Neural cell (in vitro differentiated cells): ENCODE data around the genes BRI3 and ARPC1A.

DNA sequence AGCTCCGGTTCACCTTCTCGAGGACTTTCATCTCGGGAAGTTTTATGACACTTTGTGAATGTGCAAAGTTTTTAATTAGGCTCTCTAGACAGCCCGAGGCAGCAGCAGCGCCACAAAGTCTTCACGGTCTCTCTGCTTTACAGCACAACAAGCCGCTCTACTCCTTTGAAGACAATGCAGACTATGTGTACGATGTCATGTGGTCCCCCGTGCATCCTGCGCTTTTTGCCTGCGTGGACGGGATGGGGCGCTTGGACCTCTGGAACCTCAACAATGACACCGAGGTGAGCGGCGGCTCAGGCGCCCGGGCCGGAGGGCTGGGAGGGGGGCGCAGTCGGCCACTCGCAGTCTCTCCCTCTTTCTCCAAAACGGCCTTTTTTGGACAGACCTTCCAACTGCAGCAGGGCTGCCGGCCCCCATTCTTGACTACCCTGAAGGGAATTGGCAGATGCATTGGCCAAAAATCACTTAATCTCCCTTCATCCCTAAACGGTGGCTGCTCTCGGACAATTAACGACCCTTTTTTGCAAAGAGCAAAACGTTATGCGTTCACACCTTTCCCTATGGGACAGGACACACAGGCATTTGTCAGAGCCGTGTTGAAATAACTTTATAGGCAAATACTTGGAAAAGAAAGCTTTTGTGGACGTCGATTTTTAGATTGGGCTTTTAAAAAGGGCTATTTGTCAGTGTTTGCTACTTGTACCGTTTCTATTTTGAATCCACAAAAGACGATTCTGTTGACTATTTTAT, 245.8 kb downstream of the SLC25A13 start:
- RAMPAGE, long total RNA = start-site peak on the plus strand centred at position 220 of the sequence, 101 bp wide, 991 and 918 reads in 2 replicates

- RAMPAGE, long total RNA = no peak
Measured at GRCh38 chr7:96314252-96315045, 7.4 kb downstream of the SLC25A13 start.

- RAMPAGE, long total RNA = no peak
Measured at GRCh38 chr7:96331182-96331828, 9.4 kb upstream of the SLC25A13 start.

DNA sequence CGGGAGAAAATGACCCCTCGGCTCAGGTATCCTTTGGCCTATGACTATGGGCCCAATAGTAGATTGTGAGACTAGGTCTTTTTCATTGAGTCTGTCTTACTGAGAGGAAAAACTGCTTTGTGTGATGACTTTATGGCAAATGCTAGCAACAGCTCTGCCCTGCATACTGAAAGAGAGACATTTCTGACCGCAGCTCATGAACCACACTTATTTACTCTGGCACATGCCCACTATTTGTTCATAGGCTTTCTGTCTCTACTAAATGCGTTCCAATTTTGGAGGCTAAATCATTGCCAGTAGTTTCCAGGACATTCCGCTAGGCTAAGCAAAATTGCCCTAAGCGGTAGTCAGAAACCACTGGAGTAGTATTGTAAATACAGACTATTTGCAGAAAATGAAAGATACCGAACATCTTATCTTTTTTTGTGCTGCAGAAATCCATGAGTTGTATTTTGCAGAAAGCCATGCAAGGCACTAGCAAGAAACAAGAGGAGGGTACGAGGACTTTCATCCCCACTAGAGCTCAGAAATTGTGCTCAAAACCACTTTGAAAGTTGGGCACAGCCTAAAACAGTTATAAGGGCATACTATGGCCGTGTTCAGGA, 55.5 kb upstream of the DLX6 start:
- RAMPAGE, long total RNA = no peak

DNA sequence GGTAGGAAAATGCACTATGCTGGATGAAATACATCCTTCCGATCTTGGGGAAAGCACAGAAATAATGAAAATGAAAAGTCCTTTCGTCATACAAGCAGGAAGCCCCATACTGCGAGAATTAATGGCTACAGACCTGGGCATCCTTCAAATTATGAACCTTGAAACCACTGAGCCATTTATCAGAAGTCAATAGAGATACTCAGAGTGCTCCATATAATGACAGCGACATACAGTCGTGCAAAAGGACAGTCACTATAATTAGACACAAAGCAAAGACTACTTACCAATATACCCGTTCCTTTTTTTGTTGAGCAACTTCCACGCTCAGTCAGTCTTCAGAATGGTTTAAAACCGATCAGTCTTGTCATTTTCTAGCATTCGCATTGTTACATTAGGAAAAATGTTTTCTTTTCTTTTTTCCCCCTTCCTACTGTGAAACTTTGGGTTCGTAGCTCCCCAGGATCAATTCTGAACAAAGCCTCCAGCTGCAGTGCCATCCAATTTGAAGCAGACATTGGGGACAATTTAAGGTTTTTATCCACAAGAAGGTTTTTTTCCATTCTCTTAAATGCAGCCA, 6.3 kb downstream of the DLX6 start:
- RAMPAGE, long total RNA = start-site peak on the minus strand centred at position 506 of the sequence, 74 bp wide, 526 and 759 reads in 2 replicates

DNA sequence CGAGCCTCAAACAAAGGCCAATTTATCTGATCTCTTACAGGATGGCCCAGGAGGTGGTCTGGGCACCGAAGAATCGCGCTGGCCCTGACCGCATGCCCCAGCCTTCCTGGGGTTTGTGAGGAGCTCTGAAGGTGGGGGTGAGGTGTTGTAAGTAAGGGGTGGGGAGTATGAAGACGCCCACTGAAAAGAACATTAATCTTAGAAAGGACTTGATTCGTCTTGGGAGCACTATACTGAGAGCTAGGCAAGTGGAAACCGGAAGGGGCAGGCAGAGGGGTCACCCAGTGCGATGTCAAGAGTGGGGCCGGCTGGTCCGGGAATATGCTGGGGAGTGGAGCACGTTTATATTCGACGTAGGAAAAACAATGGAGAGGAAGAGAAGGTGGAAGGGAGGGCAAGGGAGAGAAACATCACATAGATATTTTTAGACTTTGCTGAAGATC, 7.2 kb downstream of the DLX5 start:
- RAMPAGE, long total RNA = no peak

GRCh38 chr7:97732295-97732581, 352 bp downstream of the TAC1 start:
- RAMPAGE, long total RNA = no peak

- RAMPAGE, long total RNA = no peak
Measured at GRCh38 chr7:98203106-98203815, 8.0 kb upstream of the BHLHA15 start.

GRCh38 chr7:98211698-98212353, 587 bp downstream of the BHLHA15 start:
- RAMPAGE, long total RNA = no peak

DNA sequence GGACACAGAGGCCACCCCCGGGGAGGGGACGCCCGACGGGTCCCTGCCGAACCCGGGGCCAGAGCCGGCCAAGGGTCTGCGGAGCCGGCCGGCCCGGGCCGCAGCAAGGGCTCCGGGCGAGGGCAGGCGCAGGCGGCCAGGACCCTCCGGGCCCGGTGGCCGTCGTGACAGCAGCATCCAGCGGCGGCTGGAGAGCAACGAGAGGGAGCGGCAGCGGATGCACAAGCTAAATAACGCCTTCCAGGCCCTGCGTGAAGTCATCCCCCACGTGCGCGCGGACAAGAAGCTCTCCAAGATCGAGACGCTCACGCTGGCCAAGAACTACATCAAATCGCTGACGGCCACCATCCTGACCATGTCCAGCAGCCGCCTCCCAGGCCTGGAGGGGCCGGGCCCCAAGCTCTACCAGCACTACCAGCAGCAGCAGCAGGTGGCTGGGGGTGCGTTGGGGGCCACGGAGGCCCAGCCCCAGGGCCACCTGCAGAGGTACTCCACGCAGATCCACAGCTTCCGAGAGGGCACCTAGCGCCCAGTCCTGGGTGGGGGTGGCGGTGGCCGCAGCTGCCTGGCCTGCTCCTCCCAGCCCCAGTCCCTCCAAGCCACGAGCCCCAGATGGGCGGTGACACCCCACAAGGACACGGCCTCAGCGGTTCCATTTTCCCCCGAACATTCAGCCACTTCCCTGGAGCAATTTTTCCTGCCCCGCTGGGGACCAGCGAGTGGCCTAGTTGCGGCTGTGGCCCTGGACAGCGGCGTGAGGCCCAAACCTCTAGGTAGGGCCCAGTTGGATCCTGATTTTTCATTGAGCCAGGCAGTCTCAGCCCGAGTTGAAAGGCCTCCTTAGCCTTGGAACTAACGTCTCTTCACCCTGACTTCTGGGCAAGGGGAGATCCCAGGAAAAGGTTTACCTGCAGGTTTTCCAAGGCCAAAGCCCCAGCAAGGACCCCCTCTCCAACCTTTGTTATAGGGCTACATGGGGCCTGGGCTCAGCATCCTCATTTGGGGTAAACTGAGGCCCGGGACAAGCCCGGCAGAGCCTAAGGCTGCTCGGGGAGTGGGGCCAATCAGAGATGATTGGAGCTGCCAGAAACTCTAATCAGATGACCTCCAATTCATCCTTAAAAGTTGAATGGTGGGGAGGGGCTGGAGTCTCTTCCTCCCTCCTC, 1.5 kb downstream of the BHLHA15 start:
- RAMPAGE, long total RNA = no peak

DNA sequence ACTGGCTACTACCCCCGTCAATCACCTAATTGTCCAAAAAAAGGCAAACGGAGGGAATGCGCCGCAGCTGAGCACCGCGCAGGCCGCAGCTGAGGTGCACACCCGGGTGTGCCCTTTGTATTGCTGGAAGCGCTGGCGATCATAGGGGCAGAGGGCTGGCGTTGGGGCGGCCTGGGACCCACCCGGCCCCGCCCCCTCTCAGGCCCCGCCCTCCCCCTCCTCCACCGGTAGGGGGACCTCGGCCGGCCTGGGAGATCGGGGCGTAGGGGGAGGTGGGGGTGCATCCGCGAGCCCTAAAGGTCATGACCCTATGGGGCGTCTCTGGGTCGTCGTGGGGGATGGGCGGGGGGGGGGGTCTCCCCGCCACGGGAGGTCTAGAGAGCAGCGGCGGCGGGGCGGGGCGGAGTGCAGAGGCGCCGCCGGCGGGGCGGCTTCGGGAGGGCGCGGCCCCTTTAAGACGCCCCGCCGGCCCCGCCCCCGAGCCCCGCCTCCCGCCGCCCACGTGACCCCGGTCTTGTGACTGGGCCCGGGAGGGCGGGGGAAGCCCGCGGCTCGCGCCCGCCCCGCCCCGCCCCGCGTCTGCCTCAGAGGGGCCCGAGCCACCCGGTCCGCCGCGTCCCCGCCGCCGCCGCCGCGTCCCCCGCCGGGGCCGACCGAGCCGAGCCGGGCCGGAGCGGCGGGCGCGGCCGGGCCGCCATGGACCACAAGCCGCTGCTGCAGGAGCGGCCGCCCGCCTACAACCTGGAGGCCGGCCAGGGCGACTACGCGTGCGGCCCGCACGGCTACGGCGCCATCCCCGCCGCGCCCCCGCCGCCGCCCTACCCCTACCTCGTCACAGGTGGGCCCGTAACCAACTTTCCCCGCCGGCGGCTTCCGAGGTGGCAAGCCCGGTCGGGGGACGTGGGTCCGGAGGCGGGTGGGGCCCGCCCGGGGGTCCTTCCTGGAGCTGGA, at the start of gene BRI3:
Gene BRI3, plus strand, starts transcription at position 587 of the 951 bp plus-strand sequence.
- RAMPAGE, long total RNA = no peak

DNA sequence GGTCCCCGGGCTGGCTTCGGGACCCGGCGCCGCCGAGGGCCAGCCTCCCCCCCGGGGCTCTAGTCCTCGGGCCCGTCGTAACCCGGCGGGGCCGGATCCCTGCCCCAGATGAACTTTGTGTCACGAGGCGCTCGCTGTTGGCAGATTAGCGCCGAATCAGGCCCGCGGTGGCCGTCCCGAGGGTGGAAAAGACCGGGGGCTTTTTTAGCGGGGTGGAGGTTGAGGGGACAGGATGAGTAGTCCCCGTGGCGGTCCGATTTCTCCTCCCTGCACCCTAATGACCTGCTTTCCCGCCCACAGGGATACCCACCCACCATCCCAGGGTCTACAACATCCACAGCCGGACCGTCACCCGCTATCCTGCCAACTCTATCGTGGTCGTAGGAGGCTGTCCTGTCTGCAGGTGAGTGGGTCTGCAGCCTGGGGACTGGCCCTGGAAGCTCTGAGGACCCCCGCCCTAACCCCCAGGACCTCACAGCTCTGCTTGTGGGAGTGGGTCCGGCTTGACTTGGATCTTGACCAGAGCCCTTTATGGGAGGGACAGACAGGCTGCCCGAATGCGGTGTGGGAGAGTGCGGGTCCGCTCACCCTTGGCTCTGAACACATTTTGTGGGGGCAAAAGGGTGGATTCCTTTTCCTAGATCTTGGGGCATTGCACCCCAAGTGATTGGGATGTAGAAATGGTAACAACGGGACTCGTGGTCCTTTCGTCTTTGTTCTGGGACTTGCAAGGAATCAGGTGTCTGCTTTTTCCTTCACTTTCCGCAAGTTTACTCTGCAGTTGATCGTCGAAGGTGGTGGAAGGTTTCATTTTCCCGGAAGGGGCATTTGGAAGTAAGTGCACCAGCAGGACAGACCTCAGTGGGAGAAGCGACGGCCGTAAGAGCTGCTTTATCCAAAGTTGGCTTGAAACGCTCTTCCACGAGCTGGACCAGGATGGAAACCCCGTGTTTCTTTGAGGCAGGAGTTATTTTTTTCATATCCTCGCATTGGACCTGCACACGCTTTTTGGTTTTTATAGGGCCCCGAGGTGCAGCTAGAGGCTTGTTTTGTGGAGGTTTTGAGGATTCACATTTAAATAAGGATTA, 909 bp downstream of the BRI3 start:
- RAMPAGE, long total RNA = no peak

GRCh38 chr7:98357643-98357923, 43.3 kb downstream of the BAIAP2L1 start:
- RAMPAGE, long total RNA = no peak

DNA sequence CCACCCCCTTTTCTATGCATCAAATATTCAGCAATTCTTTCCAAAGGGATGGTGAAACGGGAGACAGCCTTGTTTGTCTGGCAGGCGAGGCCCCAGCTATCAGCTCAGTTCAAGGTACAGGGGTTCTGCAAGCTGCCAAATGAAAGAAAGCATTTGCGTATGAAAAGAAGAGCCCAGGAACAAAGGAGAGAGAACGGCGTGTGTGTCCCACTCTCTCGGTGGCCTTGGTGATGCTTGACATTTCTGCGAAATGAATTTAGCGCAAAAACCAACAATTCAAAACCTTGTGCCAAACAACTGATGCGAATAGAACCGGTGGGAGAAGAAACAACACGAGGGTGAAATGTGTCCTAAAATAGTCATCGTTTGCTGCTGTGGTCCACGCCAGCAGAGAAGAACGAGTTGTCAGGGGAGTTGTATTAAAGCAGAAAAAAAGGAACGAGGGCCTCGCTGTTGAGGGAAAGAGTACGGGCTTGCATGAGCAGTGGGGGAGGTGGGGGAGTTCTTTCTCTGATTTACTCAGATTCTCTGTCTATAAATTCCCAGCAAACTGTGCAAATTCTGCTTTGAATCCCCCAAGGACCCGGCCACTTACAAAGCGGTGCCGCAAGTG, 97.7 kb downstream of the TMEM130 start:
- RAMPAGE, long total RNA = no peak

DNA sequence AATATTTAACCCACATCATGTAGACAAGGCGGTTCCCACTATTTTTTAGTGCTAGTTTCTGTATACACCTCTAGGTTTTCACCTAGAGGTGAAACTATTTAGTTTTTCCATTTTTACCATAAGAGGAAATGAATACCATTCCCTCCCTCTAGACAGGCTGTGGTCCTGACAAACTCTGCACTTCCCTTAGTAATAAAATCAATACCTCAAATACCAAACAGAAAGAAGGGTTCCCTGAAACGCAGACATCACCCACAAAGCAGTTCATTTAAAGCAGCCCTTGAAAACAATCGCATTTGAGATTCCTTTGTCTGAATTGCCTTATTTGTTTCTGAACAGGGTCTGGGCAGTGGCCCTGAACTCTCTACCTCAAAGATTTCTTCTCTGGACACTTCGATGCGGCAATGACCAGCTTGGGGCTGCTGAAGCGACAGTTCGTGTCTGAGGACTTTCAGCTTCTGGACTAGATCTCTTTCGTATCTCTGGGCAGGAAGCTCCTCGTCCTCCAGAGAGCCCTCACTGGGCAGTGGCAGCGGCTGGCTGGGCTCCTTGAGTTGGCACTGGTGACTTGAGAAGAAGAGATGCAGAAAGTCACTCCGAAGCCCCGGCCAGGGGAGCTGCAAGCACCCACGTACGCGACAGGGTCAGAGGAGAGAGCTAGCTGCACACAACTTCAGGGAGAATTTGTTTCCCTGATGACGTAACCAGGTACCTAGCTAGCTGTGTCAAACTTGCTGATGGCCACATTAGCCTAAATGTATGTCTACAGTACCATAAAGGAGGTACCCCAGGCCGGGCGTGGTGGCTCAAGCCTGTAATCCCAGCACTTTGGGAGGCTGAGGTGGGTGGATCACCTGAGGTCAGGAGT, 96.4 kb downstream of the SMURF1 start:
- RAMPAGE, long total RNA = no peak

DNA sequence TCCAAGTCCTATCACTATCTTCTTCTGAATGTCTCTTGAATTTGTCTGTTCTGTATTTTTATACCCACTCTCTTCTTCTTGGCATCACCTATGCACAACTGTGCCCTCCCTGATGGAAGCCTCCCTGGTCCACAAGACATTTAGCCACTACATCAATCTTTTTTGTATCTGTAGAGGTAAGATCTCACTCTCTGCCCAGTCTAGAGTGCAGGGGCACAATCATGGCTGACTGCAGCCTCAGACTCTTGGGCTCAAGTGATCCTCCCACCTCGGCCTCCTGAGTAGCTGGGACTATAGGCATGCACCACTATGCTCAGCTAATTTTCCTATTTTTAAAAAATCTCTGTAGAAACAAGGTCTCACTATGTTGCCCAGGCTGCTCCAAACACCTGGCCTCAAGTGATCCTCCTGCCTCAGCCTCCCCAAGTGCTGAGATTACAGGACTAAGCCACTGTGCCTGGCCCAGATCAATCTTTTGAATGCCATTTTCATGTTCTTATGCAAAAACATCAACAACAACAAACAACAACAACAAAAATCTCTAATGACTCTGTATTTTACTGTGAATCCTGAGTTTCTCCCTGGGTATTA, 75.7 kb downstream of the SMURF1 start:
- RAMPAGE, long total RNA = no peak

- RAMPAGE, long total RNA = no peak
Measured at GRCh38 chr7:99127532-99128113, 16.3 kb downstream of the SMURF1 start.

DNA sequence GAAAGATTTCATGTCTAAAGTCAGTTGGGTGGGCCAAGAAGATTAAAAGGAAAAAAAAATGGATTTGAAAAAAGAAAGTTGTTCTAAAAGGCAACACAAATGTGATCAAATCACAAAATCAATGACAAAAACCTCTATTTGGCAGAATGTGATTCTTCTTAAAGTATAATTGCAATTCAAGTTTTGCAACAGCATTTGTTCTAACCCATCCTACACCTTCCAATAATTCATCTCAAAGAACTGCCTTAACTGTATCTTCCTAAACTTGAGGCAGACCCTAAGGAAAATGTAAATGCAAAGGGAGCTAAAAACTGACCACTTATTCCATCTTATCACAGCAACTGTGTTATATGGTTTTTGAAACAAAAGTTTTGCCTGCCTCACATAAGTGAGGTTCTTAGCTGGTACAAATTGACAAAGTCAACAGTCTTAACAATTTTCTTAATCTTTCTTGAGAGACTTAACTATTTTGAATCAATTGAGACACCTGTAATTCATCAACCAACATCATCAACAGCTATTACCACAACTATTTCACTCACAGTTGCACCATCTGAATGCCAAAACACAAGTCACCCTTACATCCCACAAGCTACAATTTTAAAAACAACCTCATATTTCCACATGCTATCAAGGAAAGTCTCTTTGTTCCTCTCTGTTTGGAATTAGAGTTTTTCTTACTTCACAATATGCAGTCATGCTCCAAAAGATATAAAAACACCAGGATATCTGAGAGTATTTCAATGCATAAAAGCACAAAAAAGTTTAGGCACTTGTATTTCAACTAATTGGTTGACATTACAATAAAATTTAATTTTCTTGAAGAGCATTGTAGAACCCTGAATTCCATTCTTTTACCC, 5.0 kb downstream of the SMURF1 start:
- RAMPAGE, long total RNA = no peak

DNA sequence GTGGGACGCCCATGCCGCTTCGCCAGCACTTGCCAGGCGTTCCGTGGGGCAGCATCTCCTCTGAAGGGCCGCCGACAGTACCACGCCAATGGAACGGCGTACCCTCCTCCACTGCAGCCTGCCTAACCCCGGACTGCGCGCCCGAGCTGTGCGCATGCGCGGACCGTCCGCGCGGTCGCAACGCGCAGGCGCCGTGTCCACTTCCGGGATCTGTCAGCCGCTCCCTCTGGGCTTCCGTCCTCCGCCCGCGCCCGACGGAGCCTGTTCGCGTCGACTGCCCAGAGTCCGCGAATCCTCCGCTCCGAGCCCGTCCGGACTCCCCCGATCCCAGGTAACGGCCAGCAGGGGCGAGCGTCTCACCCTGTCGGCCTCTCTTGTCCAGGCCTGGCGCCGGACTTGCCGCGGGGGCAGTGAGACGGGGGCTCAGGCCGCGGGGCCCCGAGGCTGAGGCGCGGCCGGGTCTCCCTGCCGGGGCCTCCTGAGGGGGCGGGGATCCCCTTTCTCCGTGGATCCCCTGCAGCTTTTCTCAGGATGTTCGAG, at the start of gene ARPC1A:
Gene ARPC1A, plus strand, starts transcription at position 225 of the 540 bp plus-strand sequence.
- RAMPAGE, long total RNA = start-site peak on the minus strand centred at position 121 of the sequence, 29 bp wide, 14 and 20 reads in 2 replicates; start-site peak on the plus strand centred at position 253 of the sequence, 58 bp wide, 3,090 and 4,791 reads in 2 replicates

GRCh38 chr7:99372491-99373381, 1.8 kb upstream of the ARPC1B start:
- RAMPAGE, long total RNA = no peak